Calu3 (cell line): ENCODE measurements around the genes PSMA1 and C11orf58.

GRCh38 chr11:14271229-14272073 is 87.5 kb downstream of the RRAS2 start:
- PRO-cap, result no peak

DNA sequence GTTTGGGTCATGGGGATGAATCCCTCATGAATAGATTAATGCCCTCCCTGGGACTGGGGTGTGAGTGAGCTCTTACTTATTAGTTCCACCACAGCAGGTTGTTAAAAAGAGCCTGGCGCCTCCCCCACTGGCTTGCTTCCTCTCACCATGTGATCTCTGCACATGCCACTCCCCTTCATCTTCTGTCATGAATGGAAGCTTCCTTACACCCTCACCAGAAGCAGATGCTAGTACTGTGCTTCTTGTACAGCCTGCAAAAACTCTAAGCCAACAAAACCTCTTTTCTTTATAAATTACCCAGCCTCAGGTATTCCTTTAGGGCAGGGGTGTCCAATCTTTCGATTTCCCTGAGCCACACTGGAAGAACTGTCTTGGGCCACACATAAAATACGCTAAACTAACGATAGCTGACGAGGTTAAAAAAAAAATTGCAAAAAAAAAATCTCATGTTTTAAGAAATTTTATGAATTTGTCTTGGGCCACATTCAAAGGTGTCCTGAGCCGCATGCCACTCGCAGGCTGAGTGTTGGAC is 8.6 kb downstream of the RRAS2 start:
- PRO-cap, result no peak

GRCh38 chr11:14357610-14358747 is 1.0 kb downstream of the RRAS2 start:
- PRO-cap, result unidirectional peak, plus-strand start at chr11:14357979; bidirectional peak, plus-strand start at chr11:14358335, minus-strand start at chr11:14358348; bidirectional peak, plus-strand start at chr11:14358550, minus-strand start at chr11:14358467

DNA sequence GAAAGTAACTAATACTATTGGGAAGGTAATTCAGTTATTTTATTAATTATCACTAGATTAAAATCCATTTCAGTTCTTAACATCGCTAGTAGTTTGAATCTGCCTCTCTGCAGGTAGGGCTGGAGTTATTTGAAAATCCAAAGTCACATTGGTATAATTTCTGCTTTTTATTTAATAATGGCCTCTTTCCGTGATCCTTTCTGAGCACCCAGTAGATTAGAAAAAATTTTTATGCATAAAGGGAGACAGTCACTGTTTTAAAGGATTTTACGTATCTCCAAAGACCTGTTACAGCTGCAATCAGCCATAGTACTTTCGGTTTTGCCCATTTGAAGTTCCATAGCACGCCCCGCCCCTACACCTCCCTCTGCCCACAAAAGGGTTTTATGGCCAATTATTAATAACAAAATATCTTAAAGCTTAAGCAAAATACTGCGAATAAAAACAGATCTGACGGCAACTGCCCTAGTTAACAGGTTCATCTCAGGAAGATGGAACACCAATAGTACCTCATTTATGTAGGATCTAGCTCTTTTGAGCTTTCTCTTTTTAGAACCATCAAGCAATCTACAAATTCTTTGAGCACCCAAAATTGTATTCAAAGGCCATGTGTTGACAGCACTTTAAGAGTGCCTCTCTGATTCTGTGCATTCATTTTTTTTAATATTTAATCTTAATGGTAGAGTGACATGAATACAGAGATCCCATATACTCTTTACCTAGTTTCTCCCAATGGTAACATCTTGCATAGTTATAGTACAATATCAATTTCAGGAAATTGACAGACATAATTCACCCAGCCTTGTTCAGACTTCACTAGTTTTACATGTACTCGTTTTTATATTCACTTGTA is 853 bp upstream of the COPB1 start:
- PRO-cap, result no peak

GRCh38 chr11:14520006-14520927 is at the start of gene PSMA1:
PSMA1 (minus strand) TSS chr11:14520386.
- PRO-cap, result bidirectional peak, plus-strand start at chr11:14520148, minus-strand start at chr11:14520093; bidirectional peak, plus-strand start at chr11:14520189, minus-strand start at chr11:14520176; bidirectional peak, plus-strand start at chr11:14520538, minus-strand start at chr11:14520338

- PRO-cap, result no peak
Observed at GRCh38 chr11:14599421-14599973, 44.1 kb upstream of the PDE3B start.

DNA sequence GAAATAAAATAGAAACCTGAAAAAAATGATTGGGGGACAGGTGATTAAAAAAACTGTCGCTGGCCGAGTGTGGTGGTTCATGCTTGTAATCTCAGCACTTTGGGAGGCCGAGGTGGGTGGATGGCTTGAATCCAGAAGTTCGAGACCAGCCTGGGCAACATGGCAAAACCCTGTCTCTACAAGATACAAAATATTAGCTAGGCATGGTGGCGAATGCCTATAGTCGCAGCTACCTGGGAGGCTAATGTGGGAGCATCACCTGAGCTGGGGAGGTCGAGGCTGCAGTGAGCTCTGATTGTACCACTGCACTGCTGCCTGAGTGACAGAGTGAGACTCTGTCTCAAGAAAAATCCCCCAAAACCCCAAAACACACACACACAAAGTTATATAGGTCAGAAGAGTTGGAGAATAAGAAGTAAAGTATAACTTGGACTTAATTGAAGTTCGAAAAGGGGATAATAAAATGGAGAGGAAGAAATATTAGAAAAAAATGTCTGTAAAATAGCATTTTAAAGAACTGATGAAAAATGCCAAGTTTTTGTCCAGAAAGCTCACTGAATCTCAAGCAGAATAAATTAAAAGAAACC is 10.1 kb downstream of the PDE3B start:
- PRO-cap, result no peak

- PRO-cap, result no peak
Observed at GRCh38 chr11:14690473-14690986, 46.9 kb downstream of the PDE3B start.

- PRO-cap, result no peak
Observed at GRCh38 chr11:15074429-15075403, 1.3 kb downstream of the CALCB start.

DNA sequence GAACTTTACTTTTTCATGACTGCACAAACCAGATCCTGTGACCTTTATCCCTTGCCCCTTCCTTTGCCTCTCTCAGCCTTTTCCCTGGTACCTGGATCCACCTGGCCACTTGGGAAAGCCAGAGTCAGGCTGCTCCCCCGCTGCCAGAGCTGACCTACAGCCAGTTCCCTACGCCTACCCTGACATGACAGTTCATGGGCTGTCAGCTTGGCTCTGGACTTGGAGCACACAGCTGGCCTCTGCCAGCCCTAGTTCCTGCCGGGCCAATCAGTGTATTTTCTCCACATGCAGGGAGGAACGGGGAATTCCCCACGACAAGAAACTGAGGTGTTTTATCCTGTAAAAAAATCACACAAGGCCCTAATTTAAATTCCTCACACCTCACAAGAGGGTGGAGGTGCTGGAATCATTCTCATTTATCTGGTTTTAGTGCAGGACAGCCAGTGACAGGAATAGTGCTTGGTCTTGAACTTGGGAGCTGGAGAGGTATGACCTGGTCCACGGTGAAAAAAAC is 382.7 kb downstream of the INSC start:
- PRO-cap, result no peak

GRCh38 chr11:15507509-15507958 is 392.8 kb downstream of the INSC start:
- PRO-cap, result bidirectional peak, plus-strand start at chr11:15507822, minus-strand start at chr11:15507710

GRCh38 chr11:15561695-15562095 is 447.0 kb downstream of the INSC start:
- PRO-cap, result no peak

GRCh38 chr11:15968762-15969852 is 387.2 kb downstream of the SOX6 start:
- PRO-cap, result bidirectional peak, plus-strand start at chr11:15969604, minus-strand start at chr11:15969543

DNA sequence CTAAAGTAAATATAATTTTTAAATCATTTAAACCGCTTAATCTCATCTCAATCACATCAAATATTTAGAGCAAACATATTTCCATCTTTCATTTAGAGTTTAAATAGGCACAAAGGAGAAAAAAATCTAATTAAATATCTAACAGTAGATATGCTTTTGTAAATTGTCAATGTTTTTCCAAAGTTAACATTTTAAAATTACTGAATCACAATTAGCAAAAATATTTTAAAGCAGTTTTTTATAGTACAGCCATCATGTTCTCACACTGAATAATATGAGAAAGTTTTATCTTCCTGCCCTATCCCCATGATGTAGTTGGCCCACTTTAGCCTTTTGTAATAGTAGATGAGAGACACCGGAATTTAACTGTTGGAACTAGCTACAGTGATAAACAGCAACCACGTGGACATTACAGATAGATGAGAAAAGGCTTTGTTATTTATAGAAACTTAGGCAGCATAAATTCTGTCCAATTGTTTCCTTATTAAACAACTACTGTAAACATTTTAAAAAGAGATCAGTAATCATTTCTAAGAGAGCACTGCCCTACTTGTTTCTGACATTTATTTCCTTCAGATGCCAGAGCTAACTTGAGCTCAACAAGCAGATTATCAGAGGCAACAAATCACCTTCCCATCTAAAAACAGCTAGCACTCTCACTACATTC is 63.3 kb downstream of the SOX6 start:
- PRO-cap, result no peak

DNA sequence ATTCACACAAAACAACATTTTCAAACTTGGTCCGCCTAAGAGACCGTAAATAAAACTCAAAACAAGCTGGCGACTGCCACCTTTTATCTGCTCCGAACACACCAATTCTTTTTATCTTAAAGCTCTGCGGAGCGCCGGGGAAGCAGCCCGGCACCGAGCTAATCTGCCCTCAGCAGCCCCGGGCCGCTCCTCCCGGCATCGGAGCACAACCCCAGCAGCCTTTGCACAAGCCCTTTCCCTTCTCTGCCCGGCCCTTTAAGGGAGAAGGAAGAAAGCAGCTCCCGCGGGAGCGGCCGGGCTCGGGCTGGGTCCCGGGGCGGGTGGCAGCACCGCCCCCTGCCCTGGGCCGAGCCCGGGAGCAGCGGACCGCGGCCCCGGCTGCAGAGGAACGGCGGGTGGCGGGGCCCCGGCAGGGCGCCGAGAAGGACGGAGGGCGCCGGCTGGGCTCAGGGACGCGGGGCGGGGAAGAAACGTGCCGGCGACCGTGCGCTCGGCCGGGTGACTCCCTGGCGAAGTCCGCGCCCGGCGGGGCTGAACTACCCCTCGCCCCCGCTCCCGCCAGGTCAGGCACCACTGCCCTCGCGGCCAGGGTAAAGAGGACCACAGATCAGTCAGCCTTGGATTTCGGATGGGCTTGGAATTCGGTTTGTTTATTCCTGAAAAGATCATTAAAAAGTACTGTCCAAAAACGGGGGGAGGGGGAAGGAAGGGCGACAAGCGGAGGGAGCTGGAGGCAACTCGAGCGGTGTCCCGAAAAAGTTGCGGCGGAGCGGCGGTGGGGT is 133.5 kb upstream of the C11orf58 start:
- PRO-cap, result bidirectional peak, plus-strand start at position 292 of the sequence, minus-strand start at position 227 of the sequence; bidirectional peak, plus-strand start at position 383 of the sequence, minus-strand start at position 311 of the sequence; bidirectional peak, plus-strand start at position 702 of the sequence, minus-strand start at position 643 of the sequence

DNA sequence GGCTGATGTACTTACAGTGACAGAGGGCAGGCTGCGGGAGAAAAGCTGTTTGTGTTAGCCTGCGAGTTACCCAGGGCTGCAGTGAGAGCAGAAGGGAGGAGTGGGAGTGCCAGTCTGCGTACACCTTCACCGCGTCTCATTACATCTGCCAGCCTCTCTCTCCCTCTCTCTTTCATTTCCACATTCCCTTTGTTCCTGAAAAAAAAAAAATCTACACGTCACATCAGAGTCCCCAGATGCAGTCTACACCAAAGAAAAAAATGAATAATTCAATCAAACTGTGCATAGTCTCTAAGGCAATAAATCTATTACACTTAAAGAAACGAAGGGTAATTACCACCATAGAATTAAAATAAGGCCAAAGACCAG is 126.4 kb upstream of the C11orf58 start:
- PRO-cap, result no peak

GRCh38 chr11:16738106-16739208 is at the start of gene C11orf58:
C11orf58 (plus strand) TSS chr11:16738647.
- PRO-cap, result bidirectional peak, plus-strand start at chr11:16738205, minus-strand start at chr11:16738224; bidirectional peak, plus-strand start at chr11:16738647, minus-strand start at chr11:16738468; bidirectional peak, plus-strand start at chr11:16738895, minus-strand start at chr11:16738847

DNA sequence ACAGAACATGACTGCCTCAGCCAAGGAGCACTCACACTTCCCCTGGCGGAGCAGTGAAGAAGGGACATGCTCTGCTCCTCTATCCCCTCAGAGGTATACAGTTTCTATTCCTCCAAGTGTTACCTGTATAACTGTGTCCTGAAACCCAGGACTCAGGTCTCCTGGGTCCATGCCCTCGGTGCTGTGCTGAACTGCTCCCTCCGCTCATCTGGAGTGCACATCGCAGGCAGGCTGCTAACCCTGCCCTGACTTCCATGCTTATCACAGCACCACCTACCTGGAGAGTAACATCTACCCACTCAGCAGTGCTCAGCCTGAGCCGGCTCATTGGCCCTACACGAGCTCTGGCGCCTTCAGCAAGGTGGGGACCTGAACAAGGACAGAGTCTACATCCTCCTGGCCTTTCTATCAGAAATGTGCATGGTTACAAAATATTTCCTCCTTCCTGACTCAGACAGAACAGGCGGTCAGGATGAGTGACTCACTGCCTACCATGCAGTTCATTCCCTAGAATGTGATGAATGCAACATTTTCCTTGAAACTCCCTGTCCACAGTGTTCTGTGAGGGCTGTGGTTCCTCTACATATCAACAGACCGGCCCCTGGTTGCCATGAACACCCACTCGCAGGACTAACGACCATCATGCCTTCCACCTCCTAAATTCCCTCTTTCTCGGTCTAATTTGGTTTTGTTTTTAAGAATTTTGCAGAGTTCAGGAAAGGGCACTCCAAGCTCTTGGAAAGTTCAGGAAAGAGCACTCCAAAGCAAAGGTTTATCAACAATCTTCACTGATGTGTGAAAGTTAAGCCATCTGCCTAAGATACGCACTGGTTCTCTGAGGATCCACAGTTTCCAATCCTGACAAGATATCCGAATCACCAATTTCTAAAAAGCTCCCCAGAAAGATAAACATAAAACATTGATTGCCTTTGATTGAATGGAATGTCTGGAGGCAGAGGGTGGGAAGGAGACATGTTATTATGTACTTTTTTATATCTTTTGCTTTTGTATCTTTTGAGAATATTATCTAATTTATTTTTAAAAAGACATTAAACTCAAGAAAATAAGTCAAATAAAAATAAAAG is 53.2 kb downstream of the C11orf58 start:
- PRO-cap, result no peak

DNA sequence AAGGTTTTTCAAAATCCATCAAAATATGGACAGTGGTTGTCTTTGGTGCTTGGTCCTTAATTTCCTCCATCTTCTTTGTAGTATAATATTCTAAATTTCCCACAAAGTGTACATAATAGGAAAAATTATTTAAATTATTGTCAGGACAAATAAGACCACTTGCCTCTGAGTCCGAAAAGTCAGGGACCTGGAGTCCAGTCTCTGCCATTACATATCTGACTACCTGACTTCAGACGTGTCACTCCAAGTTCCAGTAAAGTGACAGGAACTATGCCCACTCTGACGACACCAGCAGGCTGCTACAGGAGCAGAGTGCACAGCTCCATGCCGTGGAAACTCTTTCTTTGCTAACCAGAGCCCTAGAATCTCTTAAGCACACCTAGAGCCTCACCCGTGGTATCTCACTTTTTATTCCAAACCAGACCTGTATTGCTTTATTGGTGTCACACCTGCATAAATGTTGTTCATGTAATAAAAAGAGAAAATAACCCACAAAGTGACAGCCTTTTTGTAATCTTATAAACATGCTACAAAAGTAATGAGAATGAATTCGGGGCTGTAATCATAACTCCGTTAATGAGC is 93.7 kb downstream of the PLEKHA7 start:
- PRO-cap, result no peak

DNA sequence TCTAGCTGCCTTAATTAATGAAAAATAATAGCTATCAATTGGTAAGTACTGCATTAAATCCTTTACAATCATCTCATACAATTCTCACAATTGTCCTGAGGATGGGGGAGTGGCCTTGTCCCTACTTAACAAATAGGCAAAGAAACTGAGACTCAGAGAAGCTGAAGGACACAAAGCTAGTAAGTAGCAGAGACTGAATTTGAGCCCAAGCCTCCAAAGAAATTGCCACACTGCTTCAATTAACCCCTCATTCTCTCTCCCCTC is 92.0 kb downstream of the PLEKHA7 start:
- PRO-cap, result unidirectional peak, plus-strand start at position 155 of the sequence